ENCODE data around the genes LZTR1, YPEL1 and BCR.

DNA sequence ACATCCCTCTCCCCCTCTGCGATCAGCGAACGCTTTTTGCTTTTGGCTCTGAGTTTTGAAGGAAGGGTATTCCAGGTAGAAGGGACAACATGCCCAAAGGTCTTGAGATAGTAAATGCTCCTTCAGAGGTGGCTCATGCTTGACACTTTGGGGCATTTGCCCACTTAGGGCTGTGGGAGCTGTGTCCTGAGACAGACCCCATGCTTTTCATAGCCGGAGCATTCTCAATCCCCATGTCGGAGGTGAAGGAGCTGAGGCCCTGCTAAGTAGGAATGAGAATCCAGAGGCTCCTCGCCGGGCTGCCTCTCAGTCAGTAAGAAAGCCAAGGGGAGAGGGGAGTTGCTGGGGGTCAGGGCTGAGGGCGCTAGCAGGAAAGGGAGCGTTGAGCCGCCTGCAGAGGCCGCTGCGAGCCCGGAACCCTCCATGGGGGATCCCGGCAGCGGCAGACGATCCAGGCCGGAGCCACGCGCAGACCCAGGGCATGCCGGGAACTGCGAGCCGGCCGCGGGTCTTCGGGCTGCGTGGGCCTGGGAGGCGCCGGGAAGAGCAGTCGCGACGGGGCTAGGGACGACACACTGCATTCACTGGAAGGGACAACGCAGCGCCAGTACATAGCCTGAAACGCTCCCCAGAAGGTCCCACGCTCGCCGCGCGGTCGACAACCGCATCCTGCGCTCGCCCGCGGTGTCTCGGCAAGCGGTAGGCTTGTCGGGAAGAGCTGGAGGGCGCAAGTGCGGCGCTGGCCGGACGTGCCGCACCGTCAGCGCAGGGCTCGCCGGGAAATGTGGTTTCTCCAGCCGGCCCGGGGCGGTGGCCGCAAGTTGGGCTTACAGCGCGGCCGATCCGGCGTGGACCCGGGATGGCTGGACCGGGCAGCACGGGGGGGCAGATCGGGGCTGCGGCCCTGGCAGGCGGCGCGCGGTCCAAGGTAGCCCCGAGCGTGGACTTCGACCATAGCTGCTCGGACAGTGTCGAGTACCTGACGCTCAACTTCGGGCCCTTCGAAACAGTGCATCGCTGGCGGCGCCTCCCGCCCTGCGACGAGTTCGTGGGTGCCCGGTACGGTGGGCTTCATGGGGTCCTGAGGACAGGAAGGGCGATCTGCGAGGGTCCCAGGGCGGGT, at the start of gene LZTR1:
Gene LZTR1 (plus strand): TSS at position 785 of the 1,123 bp plus-strand sequence.
- RRBS = 3% methylated on average over 22 of the region's 97 CpGs

DNA sequence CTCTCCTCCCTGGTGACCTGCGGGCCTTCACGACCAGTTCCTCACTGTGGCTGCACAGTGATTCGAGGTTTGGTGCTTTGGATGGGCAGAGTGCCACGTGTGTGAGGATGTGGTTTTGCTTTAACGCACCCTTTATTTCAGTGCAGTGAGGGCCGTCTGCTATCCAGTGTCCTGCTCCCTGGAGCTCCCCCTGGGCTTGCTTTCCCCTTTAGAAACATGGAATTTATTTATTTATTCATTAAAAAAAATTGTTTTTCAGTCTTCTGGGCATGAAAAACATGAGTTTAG, 7.7 kb downstream of the LZTR1 start:
- RRBS = no CpG with 5 or more reads among the region's 6 CpGs

DNA sequence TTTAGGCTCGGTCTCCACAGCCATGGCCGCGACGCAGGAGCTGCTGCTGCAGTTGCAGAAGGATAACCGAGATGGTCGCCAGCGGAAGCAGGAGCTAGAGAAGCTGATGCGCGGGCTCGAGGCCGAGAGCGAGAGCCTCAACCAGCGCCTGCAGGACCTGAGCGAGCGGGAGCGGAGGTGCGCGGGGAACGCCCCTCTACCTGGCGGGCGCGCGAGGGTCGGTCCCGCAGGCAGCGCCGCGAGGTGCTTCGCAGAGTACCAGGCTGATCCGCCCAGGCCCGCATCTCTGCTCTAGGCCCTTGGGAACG, 205 bp downstream of the TMEM191C start:
- RRBS = no CpG with 5 or more reads among the region's 32 CpGs

DNA sequence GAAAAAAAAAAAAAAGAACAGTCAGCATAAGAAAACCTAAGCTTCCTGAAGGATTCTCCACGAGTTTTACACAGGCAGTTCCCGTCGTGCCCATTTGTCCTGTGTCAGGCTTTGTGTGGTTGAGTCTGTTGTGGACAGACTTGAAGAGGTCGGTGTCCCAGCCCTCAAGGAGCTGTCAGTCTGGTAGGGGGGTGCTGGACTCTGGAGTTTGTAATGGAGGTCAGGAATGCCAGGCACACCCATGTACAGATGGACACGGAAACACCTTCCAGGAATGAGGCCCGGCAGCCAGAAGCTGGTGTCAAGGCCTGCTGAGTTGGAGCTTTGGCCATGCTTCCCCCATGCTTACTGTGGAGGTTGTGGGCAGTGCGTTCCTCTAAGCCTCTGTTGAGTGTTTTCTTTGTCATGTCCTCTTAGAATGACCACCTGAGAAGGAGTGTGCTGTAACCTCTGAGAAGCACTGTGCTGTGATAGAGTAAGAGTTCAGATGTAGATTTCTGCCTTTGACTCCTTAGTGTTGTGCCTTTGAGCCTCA, 10.9 kb downstream of the UBE2L3 start:
- RRBS = no CpG with 5 or more reads among the region's 7 CpGs

DNA sequence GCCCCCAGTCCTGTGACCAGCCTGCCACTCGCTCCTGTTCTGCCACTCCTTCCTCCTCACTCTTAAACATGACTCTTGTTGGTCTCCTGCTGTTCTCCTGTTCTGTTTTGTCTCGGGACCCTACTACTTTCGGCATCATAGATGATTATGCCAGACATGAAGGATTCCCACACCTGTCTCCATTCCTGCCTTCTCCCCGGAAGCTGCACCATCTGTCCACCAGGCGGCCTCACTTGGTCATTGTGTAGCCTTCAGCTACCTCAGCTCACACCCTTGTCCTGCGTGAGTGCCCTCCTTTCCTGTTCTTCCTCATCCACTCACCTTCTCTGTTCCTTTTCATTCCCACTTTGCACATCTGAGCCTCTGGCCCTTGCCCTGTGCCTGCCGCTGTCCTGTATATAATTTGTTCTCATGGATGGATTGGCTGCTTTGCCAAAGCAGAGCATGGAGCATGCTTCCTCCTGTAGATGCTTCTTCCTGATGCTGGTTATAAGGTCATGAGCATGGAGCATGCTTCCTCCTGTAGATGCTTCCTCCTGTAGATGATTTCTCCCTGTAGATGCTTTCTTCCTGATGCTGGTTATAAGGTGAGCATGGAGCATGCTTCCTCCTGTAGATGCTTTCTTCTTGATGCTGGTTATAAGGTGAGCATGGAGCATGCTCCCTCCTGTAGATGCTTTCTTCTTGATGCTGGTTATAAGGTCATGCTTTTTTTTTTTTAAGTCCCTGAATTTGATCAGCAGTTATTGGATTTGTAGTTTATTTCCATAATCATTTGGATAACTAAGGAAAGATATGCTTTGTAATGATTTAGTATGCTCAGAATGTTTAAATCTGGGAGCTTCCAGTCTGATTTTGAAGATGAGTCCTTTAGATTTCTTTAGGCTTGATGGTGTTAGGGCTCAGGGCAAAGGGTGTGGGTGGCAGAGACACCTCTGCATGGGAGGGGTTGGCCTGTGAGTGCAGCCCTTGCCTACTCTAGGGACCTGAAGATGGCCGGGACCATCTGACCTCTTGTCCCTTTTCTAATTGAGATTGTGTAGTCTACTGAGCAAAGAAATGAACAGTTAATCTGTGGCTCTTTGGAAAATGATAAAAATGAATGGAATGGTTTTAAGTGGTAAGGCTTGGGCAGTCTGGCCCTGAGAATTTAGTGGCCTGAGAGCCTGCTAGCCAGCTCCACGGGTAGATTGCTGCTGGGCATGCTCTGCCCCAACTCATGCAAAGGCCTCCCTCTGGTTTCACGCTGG, 26.7 kb downstream of the UBE2L3 start:
- RRBS = no CpG with 5 or more reads among the region's 10 CpGs

- RRBS = no CpG with 5 or more reads among the region's 9 CpGs
Measured at GRCh38 chr22:21626894-21627529, 2.8 kb downstream of the YDJC start.

- RRBS = 95% methylated on average over 3 of the region's 26 CpGs
Measured at GRCh38 chr22:21698233-21699379, 32.8 kb downstream of the PPIL2 start.

DNA sequence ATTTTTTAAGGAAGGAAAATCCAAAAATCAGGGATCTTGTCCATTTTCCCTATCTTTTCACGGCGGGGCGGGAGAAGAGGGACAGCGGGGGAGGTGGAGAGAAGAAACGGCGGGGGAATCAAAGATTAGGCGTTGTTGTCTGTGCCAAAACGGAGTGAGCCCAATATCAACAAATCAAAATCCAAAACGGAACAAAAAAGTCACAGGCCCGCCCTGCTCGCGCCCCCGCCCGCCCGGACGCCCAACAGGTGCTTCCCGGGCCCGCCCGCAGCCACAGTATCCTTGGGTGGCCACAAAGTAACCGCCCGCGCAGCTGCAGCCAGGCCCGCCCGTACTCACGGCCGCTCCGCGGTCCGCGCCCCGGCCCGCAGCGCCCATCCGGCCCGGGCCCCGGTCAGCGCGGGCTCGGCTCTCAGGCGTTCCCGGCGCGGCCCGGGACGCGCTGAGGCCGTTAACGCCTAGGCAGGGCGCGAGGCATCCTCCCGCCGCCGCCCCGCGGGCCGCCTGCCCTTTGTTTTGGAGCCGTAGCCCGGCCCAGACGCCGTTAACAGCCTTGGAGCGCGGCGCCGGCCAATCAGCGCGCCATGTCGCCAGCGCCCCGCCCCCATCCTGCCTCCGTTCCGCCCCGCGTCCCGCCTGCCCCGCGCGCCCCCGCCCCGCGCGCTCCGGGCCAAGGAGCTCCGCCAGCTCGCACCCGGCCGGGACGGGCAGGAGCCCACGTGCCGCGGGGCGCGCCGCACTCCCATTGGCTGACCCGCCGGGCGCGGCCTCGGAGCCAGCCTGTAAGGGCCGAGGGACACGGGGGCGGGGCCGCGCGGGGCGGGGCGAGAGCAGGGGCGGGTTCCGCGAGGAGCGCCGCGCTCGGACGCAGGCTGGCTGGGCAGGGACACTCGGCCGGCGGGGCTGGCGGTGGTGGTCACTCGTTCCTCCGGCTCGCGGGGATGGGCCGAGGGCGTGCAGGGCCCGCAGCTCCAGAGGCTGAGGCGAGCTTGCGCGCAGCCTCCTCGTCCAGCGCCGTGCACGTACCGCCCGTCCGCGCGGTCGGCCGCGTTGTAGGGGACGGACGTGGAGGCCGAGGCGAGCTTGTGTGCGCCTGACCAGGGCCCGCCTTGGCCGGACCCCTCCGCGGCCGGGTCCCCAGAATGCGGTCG, at the start of gene YPEL1:
Gene YPEL1 (minus strand): TSS at position 519 of the 1,151 bp plus-strand sequence.
- RRBS = 5% methylated on average over 48 of the region's 152 CpGs

DNA sequence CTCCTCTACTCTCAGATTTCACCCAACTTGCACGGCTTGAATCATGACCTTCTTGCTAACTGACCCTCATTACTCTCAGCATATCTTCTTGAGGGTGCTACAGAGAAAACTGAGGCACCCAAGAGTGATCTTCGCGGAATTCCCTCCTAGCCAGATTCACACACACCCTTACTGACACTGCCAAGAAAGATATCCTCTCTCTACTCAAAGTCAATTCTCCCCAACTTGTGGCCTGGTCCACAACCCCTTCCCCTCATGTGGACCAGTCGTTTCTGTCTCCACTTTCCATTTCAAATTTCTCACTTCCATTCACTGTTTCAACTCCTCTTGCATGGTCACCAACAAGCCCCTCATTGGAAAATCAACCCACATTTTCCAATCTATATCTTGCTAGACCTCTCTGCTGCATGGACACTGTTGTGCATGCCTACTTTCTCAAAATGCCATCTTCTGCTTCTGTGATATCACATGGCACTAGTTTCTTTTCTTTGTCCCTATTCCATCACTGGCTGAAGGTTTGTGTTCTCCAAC, 41.4 kb upstream of the YPEL1 start:
- RRBS = no CpG with 5 or more reads among the region's 4 CpGs

DNA sequence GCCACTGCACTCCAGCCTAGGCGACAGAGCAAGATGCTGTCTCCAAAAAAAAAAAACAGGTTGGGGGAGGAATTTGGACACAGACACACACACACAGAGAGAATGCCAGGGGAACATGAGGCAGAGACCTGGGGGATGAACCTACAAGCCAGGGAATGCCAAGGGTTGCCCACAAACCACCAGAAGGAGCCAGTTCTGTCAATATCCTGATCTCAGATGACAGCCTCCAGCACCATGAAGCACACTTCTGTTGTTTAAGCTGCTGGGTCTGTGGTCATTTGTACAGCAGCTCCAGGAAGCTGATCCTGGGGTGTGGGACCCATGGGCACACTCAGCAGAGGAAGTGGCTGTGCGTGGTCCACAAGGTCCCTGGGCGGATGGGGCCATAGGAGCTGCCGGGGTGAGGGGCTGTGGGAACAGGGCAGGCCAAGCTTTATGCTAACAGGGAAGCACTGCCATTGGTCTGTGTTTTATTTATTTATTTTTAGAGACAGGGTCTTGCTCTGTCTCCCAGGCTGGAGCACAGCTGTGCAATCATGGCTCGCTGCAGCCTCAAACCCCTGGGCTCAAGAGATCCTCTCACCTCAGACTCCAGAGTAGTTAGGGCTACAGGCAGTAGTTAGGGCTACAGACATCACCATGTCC, 12.1 kb downstream of the PPM1F start:
- RRBS = no CpG with 5 or more reads among the region's 5 CpGs

- RRBS = no CpG with 5 or more reads among the region's 18 CpGs
Measured at GRCh38 chr22:21958338-21959102, 5.9 kb upstream of the PPM1F start.

DNA sequence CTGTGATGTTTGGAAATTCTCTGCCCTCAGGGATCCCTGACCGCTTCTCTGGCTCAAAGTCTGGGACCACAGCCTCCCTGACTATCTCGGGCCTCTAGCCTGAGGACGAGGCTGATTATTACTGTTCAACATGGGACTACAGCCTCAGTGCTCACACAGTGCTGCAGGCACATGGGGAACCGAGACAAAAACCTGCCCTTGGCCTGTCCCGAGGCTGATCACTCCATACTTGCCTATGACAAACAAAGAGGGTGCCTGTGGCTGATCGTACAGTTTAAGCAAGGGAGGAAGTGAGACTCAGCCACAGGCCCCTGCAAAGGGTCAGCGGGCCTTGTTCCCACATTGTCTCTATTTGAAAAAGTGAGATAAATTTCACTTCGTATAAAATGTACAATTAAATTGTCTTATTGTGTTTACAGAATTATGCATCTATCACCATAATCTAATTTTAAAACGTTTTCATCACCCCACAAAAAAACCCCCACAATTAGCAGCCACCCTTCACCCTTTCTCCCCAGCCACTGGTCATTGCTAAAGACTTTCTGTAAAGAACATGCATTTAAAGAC, 43.9 kb upstream of the TOP3B start:
- RRBS = no CpG with 5 or more reads among the region's 9 CpGs

- RRBS = no CpG with 5 or more reads among the region's 14 CpGs
Measured at GRCh38 chr22:22548133-22548787, 10.8 kb downstream of the PRAME start.

- RRBS = no CpG with 5 or more reads among the region's 3 CpGs
Measured at GRCh38 chr22:22753929-22754414, 109.6 kb downstream of the GGTLC2 start.

DNA sequence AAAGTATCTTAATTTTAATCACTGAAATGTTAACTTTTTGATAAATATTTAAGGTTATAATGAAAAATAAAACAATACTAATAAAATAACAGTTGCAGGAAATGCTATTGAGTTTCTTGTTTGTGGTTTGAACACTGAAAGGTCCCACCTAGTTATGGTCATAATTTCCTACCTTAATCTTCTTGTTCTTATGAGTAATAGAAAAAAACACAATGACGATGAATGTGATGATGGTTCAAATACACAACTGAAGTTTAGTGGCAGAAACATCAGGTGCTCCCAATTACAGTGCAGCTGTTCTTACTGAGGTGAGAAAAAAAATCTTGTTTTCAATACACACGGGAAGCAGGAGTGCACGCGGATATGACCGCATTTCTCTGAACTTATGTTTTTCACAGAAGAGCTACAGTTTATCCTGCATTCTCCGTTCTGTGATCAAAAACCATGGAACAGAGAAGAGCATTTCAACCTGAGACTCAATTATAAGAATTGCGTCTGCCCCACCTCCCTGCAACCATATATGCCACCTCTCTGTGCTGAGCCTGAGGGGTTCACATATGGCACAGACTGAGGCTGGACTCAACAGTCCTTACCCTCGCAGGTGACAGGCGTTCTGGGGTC, 99.8 kb upstream of the IGLL5 start:
- RRBS = no CpG with 5 or more reads among the region's 9 CpGs

DNA sequence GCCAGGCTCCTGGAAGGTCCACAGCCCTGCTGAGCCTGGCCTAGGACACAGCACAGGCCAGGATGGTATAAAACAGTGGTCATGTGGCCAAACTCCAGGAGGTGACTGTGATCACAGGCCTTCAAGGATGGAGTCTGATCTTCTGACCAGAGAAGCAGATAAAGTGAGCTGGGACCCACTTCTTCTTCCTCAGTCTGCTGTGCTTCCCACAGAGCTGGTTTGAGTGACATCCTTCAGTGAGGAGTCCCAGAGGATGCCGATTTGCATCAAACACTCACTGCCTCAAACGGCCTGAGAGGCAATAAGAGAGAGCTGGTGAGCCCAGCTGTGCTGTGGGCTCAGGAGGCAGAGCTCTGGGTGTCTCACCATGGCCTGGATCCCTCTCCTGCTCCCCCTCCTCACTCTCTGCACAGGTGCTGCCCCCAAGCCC, 37.8 kb upstream of the IGLL5 start:
- RRBS = no CpG with 5 or more reads among the region's 2 CpGs

GRCh38 chr22:22901493-22902072, 14.0 kb downstream of the IGLL5 start:
- RRBS = no CpG with 5 or more reads among the region's 7 CpGs

DNA sequence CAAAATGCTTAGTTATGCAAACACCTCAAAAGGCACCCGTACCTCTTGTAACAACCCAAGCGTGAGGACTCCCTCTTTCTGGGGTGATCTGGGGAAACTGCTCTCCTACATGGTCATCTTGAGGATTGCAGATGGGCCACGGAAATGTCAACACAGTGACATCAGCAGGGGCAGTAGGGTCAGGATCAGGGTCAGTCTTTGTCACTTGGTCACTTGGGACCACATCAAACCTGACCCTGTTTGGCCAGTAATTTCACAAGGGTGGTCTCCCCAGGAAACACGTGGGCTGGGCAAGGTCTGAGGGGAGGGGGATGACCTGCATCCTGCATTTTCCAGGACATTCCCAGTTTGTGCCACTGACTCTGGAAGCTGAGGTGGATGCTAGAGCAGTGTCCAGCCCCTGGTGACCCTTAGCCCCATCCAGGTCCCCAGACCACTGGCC, 42.2 kb downstream of the IGLL5 start:
- RRBS = no CpG with 5 or more reads among the region's 4 CpGs

DNA sequence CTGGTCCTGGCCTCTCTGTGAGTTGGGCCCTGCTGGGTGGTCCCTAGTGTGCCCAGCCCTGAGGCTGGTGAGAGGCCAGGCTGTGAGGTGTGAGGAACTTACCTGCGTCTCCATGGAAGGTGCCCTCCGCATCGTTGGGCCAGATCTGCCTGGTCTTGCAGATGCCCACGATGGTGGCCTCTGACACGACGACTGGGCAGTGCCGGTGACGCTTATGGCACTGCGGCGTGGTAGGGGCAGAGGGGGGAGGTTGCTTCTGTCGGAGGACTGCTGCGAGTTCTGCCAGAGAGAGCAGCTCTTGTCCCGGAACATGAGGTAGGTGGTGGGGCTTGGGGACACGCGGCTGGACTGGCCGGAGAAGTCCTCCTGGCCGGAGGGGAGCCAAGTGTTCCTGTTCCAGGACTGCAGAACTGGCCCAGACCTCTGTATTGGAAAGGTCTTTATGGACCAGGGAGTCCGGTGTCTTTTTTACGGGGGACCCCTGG, 451 bp upstream of the BCR start:
- RRBS = 33% methylated on average over 11 of the region's 19 CpGs

GRCh38 chr22:23180301-23181299, at the start of gene BCR:
Gene BCR (plus strand): TSS chr22:23180509.
- RRBS = 8% methylated on average over 38 of the region's 147 CpGs

Data from GM06990 (cell line).